SK-N-SH (cell line): ENCODE measurements around the genes FAM118A, RIBC2 and FBLN1.

GRCh38 chr22:45188805-45189156, 25.1 kb downstream of the NUP50 start:
- RRBS, result no CpG with 5 or more reads among the region's 16 CpGs
CAGE:
- cytosol, long polyA plus RNA, result no peak
- long polyA plus RNA, result no peak
- nucleus, long polyA plus RNA, result no peak

DNA sequence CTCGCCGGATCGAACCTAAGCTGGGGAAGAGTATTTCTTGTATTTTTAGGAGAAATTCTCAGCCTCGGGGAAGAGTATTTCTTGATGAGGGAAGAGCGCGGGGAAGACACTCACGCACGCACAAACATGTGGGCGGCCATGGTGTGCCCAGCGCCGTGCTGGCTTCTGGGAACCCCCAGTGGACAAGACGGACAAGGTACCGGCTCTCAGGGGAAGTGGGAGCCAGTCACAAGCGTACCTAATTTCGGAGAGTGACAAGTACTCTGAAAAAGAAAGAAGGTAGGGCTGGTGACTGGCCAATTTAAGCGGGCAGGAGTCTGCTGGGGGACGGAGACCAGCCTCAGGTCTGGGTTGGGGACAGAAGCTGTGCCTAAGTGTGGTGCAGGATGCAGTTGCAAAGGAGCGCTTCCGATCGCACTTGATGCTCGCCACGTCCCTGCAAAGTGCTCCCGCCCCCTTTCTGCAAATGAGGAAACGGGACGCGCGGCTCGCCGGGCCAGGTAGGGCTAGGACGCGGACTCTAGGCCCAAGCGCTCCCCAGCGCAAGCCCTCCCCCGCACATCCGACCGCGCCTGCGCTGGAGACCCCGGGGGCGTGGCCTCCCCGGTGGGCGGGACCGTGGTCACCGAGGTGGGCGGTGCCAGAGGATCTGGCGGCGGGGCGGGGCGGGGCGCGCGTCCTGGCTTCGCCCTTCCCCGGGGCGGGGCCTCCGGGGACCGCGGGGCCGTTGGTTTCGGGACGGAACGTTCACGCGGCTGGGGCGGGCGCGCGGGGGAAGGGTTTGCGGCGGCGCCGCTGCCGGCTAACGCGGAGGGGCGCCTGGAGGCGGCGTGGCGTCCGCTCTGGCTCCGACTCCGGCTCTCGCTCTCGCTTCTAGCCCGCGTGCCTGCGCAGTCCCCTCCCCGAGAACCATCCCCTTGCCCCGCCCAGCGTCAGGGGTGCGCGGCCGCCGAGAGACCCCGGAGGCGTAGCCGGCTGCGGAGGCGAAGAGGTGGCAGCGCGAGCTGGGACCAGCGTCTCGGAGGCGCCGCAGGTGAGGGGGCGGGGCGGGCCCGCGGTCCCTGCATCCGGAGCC, at the start of gene FAM118A:
Gene FAM118A (plus strand): TSS at position 784 of the 1,075 bp plus-strand sequence.
- RRBS, result 1% methylated on average over 65 of the region's 110 CpGs
CAGE:
- cytosol, long polyA plus RNA, result start-site peak on the plus strand centred at position 772 of the sequence, 120 bp wide, 33 and 39 reads in 2 replicates
- long polyA plus RNA, result no peak
- nucleus, long polyA plus RNA, result no peak

GRCh38 chr22:45330790-45330989, 21.0 kb downstream of the FAM118A start:
- RRBS, result no CpG with 5 or more reads among the region's 7 CpGs
CAGE:
- cytosol, long polyA plus RNA, result no peak
- long polyA plus RNA, result no peak
- nucleus, long polyA plus RNA, result no peak

GRCh38 chr22:45413288-45414369, at the start of gene RIBC2:
TSS of gene RIBC2 (plus strand) at chr22:45413693.
- RRBS, result 89% methylated on average over 10 of the region's 77 CpGs
CAGE:
- cytosol, long polyA plus RNA, result no peak
- long polyA plus RNA, result no peak
- nucleus, long polyA plus RNA, result no peak

DNA sequence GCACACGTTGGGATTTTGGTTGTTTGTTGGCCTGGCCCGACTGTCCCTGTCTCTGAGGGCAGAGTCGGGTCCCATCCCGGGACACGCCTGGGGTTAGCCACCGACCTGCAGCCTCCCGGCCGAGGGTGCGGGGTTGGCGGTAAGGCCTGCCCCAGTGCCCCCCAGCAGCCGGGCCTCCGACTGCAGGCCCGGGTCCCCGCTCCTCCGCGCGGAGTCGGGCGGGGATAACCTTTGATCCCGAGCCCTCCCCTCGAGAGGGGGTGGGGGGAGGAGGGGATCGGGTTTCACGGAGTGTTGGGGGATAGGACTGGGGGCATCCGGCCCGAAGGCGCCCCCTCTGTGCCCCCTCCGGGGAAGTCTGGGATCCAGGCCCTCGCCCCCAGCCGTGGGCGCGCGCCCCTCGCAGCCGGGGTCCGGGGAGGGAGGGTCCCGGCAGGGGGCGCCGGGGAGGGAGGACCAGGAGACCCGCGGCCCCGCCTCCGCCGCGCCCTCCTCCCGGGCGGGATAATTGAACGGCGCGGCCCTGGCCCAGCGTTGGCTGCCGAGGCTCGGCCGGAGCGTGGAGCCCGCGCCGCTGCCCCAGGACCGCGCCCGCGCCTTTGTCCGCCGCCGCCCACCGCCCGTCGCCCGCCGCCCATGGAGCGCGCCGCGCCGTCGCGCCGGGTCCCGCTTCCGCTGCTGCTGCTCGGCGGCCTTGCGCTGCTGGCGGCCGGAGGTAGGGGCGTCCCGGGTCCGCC, at the start of gene FBLN1:
Gene FBLN1 (plus strand): TSS at position 534 of the 737 bp plus-strand sequence.
- RRBS, result 3% methylated on average over 58 of the region's 87 CpGs
CAGE:
- cytosol, long polyA plus RNA, result no peak
- long polyA plus RNA, result no peak
- nucleus, long polyA plus RNA, result no peak

DNA sequence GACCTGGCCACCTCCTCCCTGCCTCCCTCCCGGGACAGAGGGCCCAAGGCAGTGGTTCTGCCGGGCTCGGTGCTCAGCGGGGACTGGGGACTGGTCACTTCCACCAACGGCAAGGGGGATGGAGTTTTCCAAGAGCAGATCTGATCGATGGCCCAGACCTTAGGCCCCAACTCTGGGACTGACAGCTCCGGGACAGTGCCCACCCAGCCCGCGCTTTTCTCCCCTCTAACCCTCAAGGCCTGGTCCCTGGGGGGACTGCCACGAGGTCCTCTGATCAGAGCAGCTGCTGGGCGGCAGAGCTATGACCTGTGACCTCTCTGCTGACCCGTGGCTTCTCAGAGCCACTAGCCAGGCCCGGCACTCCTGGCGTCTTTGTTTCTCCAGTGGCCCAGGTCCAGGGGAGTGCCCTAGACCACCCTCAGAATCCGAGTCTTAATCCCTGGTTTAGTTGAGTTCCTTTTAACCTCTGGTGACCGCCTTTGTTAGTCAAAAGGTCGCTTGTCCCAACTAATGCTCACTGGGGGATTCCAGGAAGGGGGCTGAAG, 1.1 kb downstream of the FBLN1 start:
- RRBS, result no CpG with 5 or more reads among the region's 17 CpGs
CAGE:
- cytosol, long polyA plus RNA, result no peak
- long polyA plus RNA, result no peak
- nucleus, long polyA plus RNA, result no peak

DNA sequence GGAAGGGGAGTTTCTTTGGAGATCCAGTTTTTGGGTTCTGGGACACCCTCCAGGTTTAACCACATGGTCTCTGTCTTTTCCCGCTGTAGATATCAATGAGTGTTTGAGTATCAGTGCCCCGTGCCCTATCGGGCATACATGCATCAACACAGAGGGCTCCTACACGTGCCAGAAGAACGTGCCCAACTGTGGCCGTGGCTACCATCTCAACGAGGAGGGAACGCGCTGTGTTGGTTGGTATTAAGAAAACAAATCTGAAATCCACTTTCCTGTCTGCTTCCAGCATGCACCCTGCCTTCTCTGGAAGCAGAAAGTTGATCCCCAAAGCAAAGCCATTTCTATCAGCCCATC, 38.4 kb downstream of the FBLN1 start:
- RRBS, result no CpG with 5 or more reads among the region's 9 CpGs
CAGE:
- cytosol, long polyA plus RNA, result no peak
- long polyA plus RNA, result no peak
- nucleus, long polyA plus RNA, result no peak

DNA sequence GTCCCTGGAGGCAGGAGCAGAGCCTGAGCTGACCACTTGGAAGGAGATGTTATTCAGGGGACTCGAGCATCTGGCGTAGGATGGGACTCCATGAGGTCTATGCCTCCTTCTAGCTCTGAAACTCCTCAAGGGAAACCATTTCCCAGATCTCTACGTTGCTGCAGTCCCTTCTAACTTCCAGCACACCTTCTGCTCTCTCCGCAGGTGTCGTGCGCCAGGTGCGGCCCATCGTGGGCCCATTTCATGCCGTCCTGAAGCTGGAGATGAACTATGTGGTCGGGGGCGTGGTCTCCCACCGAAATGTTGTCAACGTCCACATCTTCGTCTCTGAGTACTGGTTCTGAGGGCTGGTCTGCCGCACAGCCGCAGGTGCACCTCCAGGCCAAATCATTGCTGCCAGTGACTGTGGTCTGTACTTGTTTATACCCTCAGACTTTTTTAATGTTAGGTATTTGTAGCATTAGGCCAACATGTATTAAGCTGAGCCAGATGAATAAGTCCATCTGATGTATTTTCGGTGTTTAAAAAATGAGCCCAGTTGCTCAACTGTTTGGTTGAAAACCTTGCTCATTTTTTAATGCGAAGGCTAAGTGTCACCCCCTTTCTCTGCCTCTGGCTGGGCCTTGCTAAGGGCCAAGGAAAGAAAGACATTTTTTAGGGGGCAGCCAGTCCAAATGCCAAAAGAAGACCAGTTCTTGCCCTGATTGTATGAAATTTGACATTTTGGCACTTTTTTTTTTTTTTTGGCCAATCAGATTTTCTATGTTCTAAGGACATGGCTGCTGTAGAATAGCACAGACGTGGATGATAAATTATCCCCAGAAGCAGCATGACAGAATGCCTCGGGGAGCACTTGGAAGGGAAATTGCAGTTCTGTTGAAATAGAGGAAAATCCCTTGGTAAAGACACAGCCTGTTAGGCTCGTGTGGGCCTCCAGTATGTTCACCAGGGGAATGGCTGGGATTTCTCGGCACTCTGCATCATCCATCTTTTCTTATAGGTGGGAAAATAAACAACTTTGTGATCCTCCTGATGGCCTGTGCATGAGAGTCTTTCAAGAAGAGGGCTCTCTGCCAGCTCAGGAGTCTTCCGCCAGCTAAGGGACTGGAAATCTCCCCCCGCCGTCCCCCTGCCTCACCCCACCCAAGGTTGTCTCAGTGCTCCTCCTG, 71.1 kb upstream of the ATXN10 start:
- RRBS, result no CpG with 5 or more reads among the region's 25 CpGs
CAGE:
- cytosol, long polyA plus RNA, result no peak
- long polyA plus RNA, result no peak
- nucleus, long polyA plus RNA, result no peak

DNA sequence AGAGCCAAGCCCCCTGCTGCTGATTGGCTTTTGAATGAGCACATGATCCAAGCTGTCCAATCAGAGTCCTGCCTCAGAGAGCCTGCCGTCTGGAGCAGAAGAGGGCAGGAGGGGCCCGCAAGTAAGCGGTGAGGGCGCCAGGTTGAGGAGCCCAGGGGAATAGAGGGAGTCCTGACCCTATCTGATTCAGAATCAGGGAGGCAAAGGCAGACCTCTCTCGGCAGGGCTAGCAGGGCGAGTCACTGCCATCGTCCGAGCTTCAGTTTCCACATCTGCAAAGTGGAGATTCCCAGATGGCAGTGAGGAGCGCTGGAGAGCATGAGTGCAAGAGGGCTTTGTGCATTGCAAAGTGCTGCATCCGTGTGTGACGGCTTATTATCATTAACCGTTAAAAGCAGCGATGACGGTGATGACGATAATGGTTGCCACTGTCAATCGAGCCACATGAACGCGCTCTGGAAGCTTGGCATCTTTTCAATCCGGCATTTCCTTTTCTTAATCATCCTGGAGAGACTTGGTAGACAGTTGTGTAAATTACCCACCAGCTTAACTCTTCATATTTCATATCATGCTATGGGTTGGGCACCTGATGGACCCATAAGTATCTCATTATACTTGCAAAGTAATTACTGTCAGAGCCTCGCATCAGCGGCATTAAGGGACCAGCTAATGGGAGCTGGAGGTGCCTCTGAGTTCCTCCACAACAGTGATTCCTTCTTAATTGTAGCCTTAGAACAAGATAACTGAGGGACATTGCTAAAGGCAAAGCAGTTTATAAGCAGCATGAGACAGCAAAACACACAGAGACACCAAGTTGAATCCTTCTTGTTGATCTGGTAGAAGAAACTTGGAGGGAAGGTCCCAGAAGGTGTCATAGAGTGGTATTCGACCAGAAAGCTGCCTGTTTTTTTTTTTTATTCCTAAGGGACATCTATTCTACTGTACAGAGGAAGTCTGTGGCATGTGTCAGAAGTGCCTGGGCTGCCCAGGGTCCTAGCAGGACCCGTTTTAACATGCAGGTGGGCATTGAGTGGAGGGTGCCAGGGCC, 68.4 kb upstream of the ATXN10 start:
- RRBS, result no CpG with 5 or more reads among the region's 23 CpGs
CAGE:
- cytosol, long polyA plus RNA, result no peak
- long polyA plus RNA, result no peak
- nucleus, long polyA plus RNA, result no peak

DNA sequence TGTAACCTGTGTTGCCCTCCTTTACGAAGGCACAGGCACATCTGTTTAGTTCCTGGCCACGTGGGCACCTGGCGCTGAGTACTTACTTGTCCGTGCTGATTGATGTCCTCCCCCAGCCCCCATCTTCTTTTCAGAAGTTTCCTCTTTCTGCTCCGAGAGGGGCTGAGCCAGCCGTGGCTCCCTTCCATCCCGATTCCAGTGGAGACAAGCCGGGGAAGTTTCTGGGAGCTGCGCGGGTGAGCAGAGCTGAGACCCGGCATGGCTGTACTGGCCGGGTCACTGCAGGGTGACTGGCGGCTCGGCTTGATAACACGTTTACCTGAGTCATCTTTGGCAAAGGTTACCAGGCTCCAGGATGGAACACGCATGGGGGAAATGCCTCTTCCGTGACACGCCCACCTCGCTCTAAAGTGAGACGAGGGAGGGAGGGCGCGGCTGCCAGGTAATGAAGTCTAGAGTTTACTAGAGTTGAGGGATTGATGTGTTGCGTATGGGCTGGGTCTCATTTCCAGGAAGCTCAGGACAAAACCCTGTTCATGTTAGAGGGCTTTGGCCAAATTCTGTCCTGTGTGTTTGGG, 45.4 kb upstream of the ATXN10 start:
- RRBS, result 96% methylated on average over 3 of the region's 23 CpGs
CAGE:
- cytosol, long polyA plus RNA, result no peak
- long polyA plus RNA, result no peak
- nucleus, long polyA plus RNA, result no peak

DNA sequence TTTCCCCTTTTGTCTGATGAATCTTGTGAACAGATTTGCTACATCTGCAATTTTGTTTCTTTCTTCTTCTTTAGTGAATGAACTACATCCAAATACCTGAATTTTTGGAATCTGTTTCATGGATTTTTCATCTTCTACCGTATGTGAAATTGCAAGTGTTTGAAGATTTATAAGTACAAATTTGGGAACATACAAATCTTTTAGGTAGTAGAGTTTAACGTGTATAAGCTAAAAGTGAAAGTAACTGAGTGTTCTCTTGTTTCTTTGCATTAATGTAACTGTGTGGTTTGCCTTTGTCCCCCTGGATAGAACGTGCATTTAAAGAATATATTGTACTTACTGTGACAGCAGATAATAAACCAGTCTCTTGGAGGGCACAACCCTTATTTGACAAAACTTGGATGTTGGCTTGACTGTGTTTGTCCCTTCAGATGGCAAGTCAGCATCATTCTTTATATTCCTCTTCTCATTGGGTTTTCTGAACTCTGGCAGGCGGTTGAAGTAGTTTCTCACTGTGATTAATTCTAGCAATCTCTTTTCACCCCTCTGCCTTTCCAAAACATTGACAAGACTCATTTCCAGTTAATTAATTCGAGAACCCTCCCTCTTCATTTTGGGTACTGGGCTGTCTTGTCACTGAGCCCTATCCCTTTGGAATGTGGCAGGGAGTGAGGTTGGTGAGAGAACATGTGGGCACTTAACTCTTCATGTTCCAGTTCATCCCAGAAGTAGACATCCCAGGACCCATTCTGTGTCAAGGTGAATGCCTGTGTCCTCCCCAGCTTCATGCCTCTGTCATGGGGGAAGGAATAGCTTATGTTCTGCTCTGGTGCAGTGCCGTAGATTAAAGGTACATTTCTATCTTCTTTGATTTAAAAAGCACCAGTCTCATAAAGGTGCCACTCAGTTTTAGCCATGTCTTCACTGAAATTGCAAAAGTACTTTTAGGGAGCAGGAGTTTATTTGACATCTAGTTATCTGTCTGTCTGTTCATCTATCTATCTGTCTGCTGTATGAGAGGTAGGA, 133.1 kb downstream of the WNT7B start:
- RRBS, result no CpG with 5 or more reads among the region's 6 CpGs
CAGE:
- cytosol, long polyA plus RNA, result start-site peak on the plus strand centred at position 238 of the sequence, 174 bp wide, 65 and 57 reads in 2 replicates
- long polyA plus RNA, result start-site peak on the plus strand centred at position 211 of the sequence, 149 bp wide, 70 and 42 reads in 2 replicates
- nucleus, long polyA plus RNA, result start-site peak on the plus strand centred at position 279 of the sequence, 191 bp wide, 19 and 35 reads in 2 replicates

DNA sequence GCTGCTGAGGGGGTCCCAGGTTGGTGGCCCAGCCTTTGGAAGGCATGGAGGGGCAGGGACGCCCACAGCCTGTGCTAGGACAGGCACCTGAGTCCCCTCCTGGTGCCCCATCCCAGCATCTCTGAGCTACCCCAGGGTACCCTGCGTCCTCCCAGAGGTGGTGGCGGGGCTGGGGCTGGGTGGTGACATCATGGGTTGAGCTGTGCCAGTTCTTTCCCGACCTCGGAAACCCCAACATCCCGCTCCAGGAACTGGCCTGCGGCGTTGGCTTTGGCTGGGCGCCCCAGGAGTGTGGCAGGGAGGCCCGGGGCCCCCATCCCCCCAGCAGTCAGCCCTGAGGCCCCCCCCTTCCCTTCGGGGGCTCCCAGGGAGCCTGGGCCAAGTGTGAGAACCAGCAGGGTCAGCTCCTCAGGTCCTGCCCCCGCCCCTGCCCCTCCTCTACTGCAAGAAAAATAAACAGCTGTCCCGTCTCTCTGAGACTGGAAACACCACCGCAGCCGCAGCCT, 73.7 kb downstream of the WNT7B start:
- RRBS, result no CpG with 5 or more reads among the region's 15 CpGs
CAGE:
- cytosol, long polyA plus RNA, result no peak
- long polyA plus RNA, result no peak
- nucleus, long polyA plus RNA, result no peak

GRCh38 chr22:46023677-46024092, 46.7 kb upstream of the WNT7B start:
- RRBS, result no CpG with 5 or more reads among the region's 13 CpGs
CAGE:
- cytosol, long polyA plus RNA, result no peak
- long polyA plus RNA, result no peak
- nucleus, long polyA plus RNA, result no peak

- RRBS, result no CpG with 5 or more reads among the region's 3 CpGs
CAGE:
- cytosol, long polyA plus RNA, result no peak
- long polyA plus RNA, result no peak
- nucleus, long polyA plus RNA, result no peak
Observed at GRCh38 chr22:46052278-46052555, 75.3 kb upstream of the WNT7B start.

- RRBS, result no CpG with 5 or more reads among the region's 16 CpGs
CAGE:
- cytosol, long polyA plus RNA, result no peak
- long polyA plus RNA, result no peak
- nucleus, long polyA plus RNA, result no peak
Observed at GRCh38 chr22:46064973-46065564, 85.3 kb upstream of the PPARA start.

DNA sequence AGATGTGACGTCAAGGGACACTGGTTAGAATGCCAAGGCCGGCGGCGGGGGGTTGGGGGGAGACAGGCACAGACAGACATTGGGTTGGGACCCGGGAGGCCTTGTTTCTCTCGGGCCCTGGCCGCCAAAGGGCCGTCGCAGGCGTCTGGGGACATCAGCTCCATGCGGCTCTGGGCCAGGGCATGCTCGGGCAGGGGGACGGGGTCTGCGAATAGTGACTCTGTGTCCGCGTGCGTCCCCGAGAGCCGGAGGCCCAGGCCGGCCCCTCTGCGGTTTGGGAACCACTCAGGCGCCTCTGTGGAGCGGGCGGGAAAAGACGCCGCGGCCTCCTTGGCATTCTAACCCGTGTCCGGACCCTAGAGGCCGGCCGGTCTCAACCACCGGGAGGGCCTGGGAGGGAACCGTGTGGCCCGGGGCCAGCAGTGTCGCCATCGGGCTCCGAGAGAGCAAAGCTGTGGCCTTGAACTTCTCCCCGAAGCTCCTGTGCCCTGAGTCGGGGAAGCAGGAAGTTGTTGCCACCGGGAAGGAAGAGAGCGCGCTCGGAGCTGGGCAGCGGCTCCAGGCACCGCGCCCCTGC, 80.3 kb upstream of the PPARA start:
- RRBS, result 2% methylated on average over 24 of the region's 46 CpGs
CAGE:
- cytosol, long polyA plus RNA, result no peak
- long polyA plus RNA, result no peak
- nucleus, long polyA plus RNA, result no peak

DNA sequence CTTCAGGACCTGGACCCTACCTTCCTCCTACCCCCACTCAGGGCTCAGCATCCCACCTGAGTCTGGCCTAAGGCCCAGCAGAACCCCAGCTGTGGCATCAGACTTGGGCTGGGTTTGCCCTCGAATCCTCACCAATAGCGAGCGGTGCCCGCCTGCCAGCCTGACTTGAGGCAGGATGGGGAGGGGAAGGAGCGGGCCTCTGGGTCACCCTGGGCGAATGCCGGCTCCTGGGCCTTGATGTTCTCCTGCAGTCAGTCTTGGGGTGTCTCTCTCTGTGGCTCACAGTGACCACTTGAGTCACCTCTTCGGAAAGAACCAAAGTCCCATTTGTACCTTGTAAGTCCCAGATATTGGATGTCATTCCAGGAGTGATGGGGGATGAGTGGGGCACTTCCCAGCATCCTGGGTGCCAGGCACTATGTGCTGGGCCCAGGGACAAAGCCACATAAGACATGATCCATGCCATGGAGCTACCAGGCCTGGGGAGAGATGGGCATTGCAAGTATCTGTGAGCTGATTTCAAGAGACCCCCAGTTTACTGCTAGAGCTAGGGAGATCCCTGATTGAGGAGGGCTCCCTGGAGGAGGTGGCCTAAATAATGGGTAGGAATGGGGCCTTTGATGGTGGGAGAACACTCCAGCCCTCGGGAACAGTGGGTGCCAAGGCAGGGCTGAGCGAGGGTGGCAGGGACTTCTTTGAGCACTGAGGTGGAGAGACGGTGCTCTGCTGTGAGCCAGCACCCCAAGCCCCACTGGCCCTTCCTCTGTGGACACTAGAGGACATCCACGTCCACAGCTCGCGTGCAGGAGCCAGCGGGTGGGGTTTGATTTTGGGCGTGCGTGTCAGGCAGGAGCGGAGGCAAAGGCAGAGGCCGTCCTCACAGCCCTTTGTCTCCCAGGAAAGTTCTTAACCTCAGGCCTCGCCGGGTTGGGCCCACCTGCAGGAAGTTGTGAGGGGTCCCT, 53.2 kb upstream of the PPARA start:
- RRBS, result no CpG with 5 or more reads among the region's 21 CpGs
CAGE:
- cytosol, long polyA plus RNA, result no peak
- long polyA plus RNA, result no peak
- nucleus, long polyA plus RNA, result no peak

DNA sequence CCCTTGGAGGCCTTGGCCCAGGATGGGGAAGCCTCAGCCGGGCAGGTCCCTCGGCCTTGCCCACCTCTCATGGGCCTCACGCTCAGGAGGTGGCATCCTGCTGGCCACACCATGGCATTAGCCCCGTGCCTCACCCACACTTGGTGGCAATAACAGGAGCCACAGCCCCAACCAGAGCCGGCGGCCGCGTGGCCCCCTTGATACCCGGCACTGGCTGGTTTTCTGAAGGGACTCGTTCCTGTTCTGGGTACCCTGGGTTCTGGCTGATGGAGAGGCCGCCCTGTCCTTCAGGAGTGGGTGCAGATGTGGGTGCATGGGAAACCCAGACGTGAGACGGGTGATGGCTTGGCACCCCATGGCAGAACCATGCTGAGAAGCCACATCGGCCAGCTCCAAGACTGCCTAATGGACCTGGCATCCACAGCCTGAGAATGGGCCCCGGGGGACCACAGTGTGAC, 49.8 kb upstream of the PPARA start:
- RRBS, result 97% methylated on average over 1 of the region's 15 CpGs
CAGE:
- cytosol, long polyA plus RNA, result no peak
- long polyA plus RNA, result no peak
- nucleus, long polyA plus RNA, result no peak

- RRBS, result no CpG with 5 or more reads among the region's 7 CpGs
CAGE:
- cytosol, long polyA plus RNA, result no peak
- long polyA plus RNA, result no peak
- nucleus, long polyA plus RNA, result no peak
Observed at GRCh38 chr22:46341703-46342292, 6.3 kb downstream of the TRMU start.

DNA sequence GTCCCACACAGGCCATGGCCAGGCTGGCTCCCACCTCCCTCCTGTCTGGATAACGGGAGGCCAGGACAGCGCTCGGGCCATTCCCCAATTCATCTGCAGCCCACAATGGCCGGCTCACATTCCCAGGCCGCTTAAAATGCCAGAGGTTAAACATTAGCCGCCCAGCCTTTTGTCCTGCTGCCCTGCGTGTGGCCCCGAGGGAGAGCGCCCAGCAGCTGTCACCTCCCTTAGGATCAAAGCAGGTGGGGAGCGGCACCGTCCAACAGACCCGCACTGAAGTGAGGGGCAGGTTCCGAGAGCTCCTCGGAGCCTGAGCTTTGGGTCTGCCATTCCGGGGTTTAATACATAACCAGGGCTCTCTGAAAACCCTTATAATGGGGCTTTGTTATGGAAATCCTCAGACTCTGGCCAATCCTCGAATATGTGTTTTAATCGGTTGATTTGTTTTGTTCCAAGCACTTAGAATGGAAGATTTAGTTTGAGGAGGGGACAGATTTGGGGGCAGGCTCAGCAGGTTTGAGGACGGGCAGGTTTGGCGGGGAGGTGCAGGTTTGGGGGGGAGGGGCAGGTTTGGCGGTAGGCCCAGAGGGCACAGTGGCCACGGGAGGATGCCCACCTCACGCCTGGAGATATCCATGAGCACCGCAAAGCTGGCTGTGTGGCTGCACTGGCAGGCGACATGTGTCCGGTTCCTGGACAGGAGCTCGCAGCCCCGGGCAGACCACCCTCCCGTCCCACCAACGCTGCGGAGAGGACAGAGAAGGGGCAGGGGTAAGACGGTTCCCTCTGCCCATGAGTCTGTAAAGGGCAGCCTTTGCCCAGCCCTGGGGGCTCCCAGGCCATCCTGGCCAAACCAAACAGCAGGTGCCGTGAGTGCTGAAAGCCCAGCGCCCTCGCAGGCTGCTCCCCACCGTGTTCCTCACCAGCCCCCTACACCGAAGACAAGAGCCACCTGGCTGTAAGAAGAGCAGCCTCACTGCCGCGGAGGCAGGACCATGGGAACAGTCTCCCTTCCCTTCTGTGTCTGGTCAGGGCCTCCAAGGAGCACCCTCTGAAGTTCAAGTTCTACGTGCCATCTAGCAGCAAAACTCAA, 42.8 kb downstream of the TRMU start:
- RRBS, result no CpG with 5 or more reads among the region's 39 CpGs
CAGE:
- cytosol, long polyA plus RNA, result no peak
- long polyA plus RNA, result no peak
- nucleus, long polyA plus RNA, result no peak